Metanephros (tissue), 2 donors: ENCODE measurements around the genes MAZ and MVP.

DNA sequence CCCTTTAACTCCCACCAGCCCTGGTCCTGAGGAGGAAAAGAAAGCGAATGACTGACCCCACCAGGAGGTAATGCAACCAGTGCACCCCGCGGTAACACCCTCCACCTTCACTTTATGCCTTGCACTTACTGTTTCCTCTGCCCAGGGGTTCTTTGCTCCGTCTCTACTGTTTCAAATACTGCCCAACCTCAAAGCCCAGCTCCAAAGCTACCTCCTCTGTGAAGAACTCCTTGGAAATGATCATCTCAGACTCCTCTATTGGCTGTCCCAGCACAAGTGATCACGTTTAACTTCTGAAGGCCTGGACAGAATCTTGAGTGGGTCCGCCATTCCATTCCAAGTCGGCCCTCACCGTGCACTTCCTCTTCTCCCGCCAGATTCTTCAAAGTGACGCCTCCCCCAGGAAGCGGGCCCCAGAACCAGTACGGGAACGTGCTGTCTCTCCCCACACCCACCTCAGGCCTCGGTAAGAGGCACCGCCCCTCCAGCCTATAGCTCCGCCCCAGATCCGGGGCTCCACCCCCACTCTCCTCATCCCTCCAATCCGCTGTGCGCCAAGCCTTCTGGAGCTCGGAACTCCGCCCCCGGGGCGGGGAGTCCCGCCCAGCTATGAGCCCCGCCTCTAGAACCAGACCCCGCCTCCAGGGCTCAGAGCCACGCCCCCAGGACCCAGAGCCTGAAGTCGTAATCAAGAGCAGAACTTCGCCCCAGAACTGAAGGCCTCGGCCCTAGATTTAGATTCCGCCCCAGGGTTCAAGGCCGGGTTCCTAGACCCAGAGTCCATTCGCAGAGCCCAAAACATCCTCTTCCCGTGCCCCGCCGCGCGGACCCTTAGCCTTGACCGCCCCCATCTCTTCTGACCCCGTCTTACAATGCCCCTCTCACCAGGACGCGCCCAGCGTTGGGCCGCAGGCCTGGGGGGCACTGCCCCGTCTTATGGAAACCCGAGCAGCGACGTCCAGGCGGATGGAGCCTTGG lies 4.7 kb downstream of the CD19 start:
- RAMPAGE, long total RNA: no peak

DNA sequence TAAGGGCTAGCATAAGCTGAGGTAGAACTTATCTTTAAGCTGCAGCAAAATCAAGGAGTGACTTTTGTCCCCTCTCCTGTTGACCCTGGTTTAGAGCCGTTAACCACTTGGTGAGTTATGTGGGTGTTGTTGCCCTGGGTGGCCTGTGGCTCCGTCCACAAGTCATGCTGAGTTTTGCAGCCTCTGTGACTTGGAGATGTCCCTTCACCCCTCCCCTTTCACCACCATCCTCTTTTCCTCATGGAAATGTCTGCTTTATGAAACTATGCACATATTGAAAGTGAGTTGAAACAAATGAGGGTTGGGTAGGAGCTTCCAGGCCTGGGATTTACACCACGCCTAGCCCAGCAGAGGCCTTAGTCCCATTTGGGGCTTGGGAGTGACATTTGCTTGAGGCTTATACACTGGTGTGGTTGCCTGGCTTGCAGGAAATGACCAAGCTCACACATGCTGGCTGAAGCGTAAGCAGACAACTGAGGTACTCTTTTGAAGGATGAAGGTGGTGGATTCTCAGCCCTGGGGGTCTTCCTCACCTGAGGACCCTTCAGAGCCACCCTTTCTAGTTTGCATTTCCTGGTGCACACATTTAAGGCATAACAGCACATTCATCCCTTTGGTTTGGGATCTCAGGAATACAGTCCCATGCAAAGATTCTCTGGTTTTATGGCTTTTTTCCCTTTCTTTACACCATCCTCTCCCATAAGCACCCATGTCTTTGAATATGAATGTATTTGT lies 10.5 kb upstream of the SPNS1 start:
- RAMPAGE, long total RNA: no peak

DNA sequence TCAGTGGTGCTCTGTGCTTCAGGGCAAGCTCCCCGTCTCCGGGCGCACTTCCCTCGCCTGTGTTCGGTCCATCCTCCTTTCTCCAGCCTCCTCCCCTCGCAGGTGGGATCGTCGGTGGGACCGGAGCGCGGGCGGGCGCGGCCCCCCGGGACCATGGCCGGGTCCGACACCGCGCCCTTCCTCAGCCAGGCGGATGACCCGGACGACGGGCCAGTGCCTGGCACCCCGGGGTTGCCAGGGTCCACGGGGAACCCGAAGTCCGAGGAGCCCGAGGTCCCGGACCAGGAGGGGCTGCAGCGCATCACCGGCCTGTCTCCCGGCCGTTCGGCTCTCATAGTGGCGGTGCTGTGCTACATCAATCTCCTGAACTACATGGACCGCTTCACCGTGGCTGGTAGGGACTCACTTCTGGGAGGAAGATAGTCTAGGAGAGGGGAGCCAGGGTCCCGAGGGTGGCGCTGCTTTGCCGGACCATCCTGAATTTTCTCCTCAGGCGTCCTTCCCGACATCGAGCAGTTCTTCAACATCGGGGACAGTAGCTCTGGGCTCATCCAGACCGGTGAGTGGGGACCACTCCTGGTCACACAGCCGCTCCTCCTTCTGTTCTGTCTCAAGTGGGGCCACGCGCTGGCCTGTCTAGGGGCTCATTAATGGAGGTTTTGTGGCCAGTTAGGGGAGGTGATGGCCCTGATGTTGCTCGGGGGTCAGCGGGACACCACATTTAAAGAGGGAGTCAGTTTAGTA lies 593 bp downstream of the SPNS1 start:
- RAMPAGE, long total RNA: no peak

DNA sequence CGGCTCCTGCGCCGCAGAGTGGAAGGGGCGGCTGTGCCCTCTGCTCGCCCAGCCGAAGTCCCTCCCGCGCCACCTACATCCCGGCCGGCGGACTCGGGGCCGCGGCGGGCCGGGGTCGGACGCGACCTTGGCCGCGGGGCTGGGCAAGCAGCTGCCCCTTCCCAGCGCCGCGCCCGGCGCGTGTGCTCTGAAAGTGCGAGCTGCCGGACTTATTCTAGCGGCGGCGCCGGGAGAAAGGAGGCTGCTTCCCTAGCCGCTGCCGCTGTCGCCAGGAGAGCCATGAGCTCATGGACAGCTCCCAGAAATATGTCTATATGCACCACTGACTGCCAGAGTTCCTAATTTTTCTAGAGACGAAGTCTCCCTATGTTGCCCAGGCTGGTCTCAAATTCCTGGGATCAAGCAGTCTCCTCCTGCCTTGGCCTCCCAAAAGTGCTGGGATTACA lies 97.4 kb downstream of the LAT start:
- RAMPAGE, long total RNA: no peak

GRCh38 chr16:29130765-29131315 lies 146.0 kb downstream of the LAT start:
- RAMPAGE, long total RNA: no peak

- RAMPAGE, long total RNA: no peak
Measured at GRCh38 chr16:29139349-29140177, 154.7 kb downstream of the LAT start.

DNA sequence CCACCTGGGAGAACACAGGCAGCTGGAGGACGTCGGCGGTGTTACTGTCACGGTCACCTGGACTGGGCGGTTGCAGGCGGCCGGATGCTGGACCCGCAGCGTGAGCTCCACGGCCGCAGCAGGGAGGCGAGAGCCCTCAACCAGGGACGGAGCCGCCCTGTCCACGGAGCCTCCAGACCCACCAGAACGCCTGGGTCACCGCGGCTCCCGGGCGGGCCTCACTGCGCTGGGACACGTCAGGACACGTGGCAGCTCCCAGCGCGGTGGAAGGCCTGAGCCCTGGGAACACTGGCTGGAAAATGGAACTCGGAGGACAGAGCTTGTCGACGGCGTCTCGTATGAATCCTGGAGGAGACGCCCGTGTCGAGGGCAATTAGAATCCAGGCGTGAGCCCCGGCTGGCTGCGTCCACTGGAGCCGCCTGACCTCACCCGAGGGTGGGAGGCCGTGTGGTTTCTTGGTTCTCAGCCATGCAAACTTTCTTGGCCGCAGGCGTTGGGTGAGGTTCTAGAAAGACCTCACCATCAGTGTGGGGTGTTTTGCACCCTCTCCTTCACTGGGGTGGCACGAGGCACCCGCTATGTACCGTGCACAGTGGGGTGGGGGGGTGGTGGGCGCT lies 173.9 kb downstream of the LAT start:
- RAMPAGE, long total RNA: no peak

GRCh38 chr16:29220001-29220286 lies 186.6 kb downstream of the NPIPB11 start:
- RAMPAGE, long total RNA: no peak

DNA sequence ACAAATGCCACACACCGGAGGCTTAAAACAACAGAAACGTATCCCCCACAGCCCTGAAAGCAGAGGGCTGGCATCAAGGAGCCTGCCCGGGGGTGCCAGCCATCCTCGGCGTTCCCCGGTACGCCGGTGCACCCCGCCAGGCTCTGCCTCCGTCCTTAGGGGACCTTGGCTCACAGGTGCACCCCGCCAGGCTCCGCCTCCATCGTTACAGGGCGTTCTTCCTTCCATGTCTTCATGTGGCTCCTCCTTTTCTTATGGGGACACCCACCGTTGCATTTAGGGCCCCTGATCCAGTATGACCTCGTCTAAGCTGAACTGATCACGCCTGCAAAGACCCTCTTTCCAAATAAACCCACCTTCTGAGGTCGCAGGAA lies 151.5 kb downstream of the NPIPB11 start:
- RAMPAGE, long total RNA: no peak

- RAMPAGE, long total RNA: no peak
Measured at GRCh38 chr16:29337250-29337825, 69.2 kb downstream of the NPIPB11 start.

DNA sequence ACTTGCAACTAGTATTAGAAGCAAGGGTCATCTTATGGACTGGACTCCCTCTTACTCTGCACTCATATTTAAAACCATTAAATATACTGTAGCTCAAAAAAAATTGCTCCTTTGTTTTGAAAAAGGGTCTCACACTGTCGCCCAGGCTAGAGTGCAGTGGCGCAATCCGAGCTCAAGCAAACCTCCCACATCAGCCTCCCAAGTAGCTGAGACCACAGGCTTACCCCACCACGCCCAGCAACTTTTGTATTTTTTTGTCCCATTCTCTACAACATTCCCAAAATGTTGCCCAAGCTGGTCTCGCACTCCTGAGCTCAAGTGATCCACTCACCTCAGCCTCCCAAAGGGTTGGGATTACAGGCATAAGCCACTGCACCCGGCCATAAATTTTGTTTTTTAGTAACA lies 91.0 kb upstream of the SPN start:
- RAMPAGE, long total RNA: no peak

DNA sequence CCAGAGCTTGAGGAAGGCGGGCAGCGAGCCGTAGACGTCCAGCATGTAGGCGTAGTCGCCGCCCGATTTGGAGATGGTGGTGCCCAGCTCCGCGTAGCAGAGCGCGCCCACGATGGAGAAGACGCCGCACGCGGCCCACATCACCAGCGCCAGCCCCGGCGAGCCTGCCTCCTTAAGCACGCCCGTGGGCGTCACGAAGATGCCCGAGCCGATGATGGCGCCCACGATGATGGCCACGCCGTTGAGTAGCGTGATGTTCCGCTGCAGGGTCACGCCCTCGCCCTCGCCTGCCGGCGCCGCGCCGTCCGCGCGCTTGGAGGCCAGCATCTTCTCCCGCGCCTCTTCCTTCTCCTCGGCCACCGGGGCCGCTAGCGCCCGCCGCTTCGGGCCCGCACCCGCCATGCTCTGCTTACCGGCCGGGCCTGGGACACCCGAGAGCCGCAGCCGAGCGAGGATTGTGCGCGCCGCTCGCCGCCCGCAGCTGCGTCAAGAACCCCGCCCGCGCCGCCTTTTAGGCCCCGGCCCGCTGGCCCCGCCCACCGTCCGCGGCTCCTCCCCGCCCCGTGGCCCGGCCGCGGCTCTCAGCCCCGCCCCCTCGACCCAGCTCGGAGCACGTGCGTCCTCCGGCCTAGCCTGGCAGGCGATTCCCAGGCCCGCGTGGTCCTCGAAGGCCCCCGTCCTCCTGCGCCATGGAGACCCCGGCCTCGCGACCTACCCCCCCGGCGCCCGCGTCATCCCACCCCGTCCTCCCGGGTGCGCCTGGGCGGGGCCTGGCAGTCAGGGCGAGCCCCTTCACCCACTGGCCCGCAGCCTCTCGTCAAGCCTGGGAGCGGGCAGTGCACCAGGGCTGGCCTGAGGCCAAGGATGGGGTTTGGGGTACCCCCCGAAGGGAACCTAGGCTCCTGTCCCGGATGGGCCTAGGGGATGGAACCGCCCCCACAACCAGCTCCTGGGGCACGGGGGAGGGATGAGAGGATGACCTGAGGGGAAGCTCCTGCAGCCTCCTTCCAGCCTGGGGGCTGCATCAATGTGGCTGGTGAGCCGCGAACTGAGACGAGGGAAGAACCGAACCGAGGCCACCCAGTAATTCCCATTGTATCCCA lies 49.5 kb upstream of the SPN start:
- RAMPAGE, long total RNA: no peak

DNA sequence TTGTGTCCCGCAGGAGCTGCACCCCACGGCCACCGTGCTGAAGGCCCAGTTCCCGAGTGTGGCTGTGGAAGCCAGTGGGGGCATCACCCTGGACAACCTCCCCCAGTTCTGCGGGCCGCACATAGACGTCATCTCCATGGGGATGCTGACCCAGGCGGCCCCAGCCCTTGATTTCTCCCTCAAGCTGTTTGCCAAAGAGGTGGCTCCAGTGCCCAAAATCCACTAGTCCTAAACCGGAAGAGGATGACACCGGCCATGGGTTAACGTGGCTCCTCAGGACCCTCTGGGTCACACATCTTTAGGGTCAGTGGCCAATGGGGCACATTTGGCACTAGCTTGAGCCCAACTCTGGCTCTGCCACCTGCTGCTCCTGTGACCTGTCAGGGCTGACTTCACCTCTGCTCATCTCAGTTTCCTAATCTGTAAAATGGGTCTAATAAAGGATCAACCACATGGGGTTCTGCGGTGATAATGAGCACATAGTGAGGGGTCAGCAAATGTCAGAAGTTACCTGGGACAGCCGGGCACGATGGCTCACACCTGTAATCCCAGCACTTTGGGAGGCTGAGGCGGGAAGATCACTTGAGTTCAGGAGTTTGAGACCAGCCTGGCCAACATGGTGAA lies 18.3 kb downstream of the QPRT start:
- RAMPAGE, long total RNA: no peak

DNA sequence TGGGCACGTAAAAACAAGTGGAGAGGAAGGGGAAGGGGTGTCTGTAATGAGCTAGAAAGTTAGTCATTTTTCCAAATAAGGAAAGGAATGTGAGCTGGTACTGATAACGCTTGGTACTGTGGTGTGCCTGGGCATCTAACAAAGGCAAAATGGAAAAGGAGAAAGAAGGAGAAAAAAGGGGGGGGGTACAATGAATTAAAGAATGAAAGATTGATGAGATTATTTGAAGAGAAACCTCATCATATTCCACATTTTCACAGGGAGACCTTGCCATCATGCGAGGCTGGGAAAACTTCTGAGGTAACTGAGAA lies 30.9 kb downstream of the QPRT start:
- RAMPAGE, long total RNA: no peak

- RAMPAGE, long total RNA: no peak
Measured at GRCh38 chr16:29760454-29761070, 14.8 kb upstream of the C16orf54 start.

- RAMPAGE, long total RNA: no peak
Measured at GRCh38 chr16:29806268-29807082, at the start of gene MAZ. MAZ (plus strand) TSS chr16:29806529.

GRCh38 chr16:29814682-29815796 lies 913 bp upstream of the PAGR1 start:
- RAMPAGE, long total RNA: no peak

DNA sequence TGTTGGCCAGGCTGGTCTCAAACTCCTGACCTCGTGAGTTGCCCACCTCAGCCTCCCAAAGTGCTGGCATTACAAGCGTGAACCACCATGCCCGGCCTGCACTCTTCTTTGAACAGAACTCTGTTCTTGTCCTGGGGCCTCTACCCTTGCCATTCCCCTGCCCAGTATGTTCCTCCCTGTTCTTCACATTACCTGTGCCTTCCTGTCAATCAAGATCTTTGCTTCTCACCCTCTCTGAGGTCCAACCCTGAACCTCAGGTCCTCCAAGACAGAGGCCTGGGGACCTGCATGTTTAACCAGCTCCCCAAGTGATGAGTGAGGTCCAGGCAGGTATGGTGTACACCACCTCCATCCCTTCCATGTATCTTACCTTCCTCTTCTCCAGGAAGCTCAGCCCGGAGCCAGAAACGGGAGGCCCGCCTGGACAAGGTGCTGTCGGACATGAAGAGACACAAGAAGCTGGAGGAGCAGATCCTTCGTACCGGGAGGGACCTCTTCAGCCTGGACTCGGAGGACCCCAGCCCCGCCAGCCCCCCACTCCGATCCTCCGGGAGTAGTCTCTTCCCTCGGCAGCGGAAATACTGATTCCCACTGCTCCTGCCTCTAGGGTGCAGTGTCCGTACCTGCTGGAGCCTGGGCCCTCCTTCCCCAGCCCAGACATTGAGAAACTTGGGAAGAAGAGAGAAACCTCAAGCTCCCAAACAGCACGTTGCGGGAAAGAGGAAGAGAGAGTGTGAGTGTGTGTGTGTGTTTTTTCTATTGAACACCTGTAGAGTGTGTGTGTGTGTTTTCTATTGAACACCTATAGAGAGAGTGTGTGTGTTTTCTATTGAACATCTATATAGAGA lies 868 bp upstream of the MVP start:
- RAMPAGE, long total RNA: no peak

DNA sequence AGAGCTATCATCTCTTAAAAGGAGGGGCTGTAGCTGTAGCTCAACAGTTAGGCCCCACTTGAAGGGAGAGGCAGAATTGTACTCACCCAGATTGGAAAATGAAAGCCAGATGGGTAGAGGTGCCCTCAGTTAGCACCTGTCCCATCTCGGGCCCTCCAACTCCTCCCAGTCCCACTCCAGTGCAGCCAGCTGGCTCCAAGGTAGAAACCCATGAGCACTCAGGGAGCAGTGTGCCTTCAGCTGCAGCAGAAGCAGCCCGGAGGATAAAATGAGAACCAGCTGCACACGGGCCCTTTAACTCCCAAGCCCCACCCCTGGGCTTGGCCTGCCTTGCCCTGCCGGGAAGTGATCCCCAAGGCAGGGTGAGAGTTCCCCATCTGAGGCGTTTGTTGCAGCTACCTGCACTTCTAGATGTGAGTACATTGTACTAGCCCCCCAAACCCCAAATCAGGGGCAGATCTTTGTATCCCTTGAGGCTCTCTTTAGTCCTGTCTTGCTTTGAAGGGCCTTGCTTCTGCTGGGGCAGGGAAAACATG lies at the start of gene MVP:
MVP (plus strand) TSS at position 365 of the 536 bp plus-strand sequence.
- RAMPAGE, long total RNA: no peak

GRCh38 chr16:29825030-29825883 lies 5.0 kb downstream of the MVP start:
- RAMPAGE, long total RNA: no peak